Cardiac atrium fibroblast (primary cell): ENCODE measurements around a stretch of chr16.

DNA sequence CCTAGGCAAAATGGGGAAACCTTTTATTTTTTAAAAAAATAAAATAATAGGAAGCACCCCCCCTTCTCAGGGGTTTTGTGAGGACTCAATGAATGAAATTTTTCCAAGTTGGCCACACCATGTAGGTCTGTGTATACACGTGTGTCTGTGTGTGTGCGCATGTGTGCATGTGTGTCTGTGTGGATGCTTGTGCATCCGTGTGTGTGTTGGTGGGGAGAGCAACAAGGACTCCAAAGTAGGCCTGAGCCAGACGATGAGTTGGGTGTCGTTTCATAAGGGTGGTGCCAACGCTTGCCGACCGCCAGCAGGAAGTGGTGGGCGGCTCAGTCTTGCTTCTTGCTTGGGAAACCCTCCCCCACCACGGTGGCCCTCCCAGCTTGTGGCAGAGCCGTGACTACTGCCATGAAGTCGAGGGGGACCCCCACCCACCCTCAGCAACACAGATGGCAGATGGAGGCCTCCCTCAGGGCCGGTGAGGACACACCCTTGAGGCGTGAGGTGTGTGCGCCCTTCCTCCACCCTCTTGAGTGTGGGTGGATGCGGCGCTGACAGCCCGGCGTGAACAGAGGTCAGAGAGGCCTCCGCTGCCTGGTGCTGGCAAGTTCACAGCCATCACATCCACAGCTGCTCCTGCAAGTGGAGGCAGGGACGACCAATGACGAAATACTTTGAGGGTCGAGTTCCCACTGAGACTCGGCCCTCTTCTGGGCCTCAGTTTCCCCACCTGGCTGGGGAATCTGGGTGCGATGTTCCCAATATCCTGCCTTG, 17.6 kb downstream of the SBK1 start:
- RAMPAGE, long total RNA, result no peak

DNA sequence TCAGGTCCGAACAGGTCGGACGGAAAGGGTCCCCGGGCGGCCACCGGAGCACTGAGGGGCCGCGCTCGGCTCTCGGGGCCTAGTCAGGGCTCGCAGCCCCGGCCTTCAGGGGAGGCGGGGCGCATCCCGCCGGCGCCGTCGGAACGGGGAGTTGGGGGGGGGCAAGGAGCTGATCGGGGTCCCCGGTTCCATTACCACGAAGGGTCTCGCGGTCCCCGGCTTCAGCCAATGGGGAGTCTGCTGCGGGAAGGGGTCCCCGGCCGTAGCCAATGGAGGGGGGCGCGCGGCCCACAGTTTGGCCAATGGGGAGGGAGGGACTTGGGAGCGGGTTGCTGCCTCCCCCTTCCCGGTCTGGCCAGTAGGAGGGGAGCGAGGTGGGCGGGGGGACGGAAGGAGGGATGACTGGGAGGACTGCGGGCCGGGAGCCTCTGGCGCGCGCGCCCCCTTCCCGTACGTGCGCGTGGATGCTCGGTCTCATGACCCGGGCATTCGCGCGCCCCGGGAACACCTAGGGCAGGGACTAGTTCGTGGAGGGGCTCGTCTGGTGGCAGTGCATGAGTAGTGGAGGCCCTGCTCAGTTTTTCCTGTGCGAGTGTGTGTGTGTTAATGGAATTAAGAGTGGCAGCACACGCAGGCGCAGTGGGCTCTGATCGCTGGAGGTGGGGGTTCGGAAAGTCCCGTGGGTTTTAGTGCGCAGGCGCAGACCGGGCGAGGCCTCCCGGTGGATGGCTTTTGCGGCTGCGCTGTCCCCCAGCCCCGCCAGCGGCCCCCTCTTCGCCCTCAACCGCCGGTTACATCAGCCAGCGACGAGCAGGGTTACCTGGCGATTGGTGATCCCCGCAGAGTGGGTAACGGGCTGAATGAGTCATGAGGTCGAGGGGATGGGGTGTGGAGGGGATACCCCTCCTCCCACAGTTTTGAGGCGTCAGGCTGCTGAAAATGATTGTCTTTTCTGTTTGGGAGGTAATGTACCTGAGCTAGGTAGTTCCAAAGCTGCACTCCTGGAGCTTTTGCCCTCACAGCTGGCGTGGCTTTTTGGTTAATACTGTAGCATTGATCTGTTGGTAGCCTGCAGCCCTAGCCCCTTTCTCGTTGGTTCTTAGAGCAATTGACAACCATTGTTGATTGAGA, 1.3 kb downstream of the ATXN2L start:
- RAMPAGE, long total RNA, result no peak

DNA sequence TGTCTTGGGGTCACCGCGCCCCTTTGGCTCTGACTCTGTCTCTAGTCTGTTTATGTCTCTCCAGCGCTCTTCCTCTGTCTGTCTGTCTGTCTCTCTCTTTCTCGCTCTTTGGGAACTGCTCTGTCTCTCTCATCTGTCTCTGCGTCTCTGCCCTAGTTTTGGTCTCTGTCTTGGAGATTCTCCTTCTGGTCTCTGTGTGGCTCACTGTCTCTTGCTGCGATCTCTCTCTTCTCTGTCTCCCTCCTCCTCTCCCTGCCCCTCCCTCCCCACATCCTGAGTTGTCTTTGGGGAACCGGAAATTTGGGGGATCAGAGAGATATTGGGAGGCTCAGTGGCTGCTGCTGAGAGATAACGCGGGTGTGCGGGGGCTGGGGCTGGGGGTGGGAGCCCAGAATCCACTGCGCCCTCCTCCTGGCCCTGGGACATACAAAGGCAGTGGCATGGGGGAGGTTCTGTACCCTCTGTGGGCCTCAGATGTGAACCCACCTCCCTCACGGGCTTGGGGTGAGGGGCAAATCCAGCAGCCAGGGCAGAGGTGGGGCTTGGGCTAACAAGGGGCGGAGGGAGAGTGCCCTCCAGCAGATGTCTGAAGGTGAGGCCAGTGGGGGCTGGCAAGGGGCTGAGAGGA, 24.4 kb downstream of the LAT start:
- RAMPAGE, long total RNA, result no peak

GRCh38 chr16:29074645-29075685, 90.1 kb downstream of the LAT start:
- RAMPAGE, long total RNA, result no peak

DNA sequence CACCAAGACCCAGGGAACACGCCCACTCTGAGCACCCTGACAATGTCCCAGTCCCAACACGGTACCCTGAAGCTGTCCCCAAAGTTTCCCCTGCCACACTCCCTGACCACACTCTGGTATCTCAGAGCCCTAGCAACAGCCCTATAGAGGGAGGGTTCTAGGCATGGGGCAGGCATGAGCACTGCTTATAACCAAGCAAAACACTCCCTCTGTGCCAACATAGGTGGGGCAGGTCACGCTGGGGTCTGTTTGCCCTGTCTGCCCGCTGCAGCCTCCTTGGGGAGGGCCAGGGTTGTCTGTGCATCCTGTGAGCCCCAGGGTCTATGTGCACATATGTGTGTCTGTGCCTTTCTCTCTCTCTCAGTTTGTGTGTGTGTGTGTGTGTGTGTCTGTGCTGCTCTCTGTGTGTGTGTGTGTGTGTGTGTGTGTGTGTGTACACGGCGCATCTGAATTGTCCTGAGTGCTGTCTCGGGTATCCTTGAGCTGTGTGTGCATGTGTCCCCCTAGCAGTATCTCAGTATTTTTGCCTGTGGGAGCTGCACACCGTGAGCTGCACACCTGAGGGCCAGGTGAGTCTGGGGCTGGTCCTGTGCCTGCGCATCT, 121.4 kb downstream of the LAT start:
- RAMPAGE, long total RNA, result no peak

DNA sequence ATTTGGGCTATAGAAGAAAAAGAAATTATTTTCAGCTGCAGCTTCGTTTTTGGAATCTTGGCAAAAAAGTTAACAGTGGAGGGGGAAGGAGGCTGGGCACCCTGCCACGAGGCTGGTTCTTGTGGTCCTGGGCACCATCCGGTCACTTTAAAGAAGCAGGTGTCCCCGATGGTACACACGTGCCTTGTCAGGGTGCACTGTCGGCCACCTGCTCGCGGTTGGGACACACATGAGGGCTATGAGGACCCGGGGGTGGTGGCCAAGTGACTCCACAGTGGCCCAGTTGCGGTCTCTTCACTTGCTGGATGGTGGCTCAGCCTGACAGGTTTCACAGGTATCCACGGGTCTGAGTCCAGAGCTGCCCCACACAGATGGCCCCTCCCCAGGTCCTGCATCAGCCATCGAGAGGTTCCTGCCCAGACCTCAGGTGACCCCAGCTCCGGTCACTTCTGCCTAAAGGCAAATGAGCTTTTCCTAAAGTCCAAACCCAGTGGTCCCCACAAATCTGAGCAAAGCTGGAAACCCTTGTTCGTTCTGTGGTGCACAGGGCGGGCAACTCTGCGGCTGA, 143.9 kb downstream of the LAT start:
- RAMPAGE, long total RNA, result no peak

GRCh38 chr16:29139349-29140177, 154.7 kb downstream of the LAT start:
- RAMPAGE, long total RNA, result no peak

DNA sequence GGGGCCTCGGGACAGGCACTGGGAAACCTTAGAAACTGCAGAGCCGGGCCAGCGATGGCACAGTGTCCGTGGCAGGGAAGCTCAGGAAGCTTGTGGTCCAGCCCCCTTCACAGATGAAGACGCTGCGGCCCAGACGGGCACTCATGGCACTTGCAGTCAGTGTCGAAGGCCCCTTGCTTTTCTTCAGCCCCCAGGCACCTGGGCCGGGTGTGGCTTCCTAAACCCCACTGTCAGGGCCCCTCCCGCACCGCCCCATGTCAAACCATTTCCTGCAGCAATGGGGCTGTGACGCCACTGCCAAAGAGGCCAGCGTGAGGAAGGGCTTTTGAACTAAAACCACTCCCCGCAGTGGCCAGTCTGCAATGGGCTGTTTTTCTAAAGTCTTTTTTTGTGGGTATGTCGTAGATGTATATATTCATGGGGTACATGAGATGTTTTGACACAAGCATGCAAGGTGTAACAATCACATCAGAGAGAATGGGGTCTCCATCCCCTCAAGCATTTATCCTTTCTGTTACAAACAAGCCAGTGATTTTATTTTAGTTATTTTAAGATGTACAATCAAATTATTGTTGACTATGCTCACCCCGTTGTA, 164.1 kb downstream of the LAT start:
- RAMPAGE, long total RNA, result no peak

GRCh38 chr16:29157665-29158469, 173.0 kb downstream of the LAT start:
- RAMPAGE, long total RNA, result no peak

DNA sequence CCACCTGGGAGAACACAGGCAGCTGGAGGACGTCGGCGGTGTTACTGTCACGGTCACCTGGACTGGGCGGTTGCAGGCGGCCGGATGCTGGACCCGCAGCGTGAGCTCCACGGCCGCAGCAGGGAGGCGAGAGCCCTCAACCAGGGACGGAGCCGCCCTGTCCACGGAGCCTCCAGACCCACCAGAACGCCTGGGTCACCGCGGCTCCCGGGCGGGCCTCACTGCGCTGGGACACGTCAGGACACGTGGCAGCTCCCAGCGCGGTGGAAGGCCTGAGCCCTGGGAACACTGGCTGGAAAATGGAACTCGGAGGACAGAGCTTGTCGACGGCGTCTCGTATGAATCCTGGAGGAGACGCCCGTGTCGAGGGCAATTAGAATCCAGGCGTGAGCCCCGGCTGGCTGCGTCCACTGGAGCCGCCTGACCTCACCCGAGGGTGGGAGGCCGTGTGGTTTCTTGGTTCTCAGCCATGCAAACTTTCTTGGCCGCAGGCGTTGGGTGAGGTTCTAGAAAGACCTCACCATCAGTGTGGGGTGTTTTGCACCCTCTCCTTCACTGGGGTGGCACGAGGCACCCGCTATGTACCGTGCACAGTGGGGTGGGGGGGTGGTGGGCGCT, 173.9 kb downstream of the LAT start:
- RAMPAGE, long total RNA, result no peak

GRCh38 chr16:29248185-29248997, 158.1 kb downstream of the NPIPB11 start:
- RAMPAGE, long total RNA, result no peak

DNA sequence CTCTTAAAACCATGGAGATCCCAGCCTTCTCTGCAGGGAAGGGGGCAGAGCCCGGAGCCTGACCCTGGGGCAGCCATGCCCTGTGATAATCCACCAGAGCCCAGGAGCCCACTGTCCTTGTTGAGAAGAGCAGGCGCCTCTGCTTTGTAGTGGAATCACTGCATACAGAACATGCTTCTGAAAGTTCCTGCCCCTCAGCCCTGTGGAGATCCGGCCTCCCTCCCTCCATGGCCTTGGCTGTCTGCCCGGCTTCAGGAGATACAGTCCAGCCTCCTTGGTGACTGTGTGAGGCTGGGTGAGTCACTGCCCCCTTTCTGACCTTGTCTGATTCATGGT, 141.3 kb downstream of the NPIPB11 start:
- RAMPAGE, long total RNA, result no peak

- RAMPAGE, long total RNA, result no peak
Measured at GRCh38 chr16:29382878-29383585, 23.5 kb downstream of the NPIPB11 start.

DNA sequence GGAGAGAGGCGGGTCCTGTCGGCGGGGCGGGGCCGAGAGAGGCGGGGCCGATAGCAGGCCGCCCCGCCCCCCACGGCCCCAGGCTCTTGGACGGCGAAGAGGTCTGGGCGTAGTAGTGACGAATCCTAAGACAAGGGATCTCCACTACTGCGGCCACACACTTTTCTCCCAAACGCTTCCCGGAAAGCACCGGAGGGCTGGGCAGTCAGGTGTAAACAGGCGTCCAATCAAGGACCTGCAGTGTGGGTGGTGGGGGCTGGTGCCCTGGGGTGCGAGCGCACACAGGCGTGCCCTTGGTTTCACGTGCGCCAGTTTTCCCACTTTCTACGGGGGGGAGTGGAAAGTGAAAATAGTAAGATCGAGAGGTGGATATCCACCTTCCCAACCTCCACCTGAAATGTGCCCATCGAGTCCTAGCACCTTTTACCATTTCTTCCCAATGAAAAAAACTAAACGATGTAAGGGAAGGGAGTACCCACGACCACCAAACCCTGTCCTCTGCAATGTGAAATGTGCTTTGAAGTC, 67.6 kb upstream of the SPN start:
- RAMPAGE, long total RNA, result no peak

DNA sequence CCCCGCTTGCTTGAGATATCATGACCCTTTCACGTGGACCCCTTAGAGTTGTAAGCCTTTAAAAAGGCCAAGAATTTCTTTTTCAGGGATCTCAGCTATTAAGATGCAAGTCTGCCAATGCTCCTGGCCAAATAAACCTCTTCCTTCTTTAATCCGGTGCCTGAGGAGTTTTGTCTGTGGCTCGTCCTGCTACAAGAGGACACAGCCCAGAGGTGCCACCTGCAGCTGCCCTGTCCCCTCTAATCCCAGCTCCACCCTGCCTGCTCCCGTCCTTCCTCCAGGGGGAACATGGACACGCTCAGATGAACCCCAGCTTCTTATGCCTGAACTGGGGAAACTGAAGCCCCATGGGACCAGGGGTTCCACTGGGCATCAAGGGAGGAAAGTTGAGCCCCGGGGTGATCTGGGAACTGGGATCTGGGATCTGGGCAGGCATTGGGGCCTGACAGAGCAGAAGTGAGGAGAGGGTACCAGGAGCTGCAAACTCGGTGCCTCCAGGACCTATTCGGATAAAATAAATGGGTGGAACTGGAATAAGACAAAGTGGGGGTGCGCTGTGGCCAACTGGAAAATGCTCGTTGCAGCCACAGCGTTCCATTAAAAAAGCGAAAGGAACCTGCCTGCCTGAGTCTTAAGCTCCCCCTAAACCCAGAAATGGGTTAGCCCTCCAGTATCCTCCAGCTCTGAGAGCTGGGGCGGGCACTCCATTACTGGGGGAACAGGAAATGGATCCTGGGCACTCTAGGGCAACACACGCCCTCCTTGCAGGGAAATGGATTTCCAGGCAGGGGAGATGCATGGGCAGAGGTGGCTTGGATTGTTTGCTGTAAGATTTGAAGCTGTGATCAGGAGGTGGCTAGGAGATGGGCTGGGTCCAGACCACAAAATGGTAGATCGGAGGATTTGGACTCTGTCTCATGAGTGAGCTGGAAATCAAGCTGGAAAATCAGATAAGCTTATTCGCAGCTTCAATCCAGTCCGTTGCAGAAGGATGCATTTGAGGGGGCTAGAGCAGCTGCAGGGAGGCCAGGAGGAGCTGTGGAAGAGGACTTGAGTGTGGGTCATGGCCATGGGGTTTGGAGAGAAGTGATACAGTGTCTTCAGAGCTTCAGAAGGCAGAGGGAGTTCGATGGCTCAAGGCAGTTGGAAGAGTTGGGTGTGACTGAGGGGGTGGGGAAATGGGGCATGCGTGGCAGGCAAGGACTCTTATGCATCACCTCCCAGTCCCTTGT, 20.0 kb downstream of the QPRT start:
- RAMPAGE, long total RNA, result no peak

- RAMPAGE, long total RNA, result no peak
Measured at GRCh38 chr16:29721394-29721982, 24.3 kb downstream of the C16orf54 start.

DNA sequence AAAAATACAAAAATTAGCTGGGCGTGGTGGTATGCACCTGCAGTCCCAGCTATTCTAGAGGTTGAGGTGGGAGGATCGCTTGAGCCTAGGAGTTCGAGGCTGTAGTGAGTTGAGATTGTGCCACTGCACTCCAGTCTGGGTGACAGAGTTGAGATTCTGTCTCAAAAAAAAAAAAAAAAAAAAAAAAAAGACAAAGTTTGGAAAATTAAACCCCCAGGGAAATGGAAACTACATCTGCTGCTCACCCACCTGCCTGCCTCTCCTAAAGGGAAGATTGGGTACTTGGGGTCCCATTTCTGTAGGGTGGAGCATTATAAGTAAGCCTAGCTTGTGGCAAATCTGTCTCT, 2.7 kb downstream of the C16orf54 start:
- RAMPAGE, long total RNA, result no peak

DNA sequence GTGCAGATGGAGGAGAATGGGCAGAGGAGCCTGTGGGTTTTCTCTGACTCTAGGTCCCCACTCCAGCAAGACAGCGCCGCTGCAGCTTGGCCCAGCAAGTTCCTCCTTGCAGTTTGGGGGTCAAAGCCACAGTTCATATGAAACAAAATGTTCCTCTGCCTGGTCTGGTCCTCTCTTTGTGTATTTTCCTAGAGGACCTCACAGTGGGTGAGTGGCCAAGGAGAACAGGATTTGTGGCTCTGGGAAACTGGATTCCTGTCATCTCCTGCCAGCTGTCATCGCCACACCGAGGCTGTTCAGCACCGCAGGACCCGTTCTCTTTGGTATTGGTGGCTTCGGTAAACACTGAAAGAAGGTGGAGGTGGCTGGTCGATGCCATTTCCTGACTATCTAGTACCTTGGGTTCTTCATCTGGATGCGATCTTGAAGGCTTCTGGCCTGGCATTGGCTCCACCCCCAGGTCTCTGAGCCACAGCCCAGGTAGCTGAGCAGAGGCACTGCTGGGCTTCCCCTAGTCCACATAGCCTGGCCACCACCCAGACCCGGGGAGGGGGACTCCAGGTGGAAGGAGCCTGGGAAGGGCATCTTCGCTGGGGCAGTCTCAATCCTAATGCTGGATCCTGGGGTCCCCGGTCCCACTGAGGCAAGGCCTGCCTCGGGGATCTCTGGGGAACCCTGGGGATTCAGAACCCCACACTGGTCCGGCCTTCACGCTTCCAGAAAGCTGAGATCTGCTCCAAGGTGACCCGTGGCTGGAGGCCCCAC, 2.0 kb downstream of the C16orf54 start:
- RAMPAGE, long total RNA, result no peak

DNA sequence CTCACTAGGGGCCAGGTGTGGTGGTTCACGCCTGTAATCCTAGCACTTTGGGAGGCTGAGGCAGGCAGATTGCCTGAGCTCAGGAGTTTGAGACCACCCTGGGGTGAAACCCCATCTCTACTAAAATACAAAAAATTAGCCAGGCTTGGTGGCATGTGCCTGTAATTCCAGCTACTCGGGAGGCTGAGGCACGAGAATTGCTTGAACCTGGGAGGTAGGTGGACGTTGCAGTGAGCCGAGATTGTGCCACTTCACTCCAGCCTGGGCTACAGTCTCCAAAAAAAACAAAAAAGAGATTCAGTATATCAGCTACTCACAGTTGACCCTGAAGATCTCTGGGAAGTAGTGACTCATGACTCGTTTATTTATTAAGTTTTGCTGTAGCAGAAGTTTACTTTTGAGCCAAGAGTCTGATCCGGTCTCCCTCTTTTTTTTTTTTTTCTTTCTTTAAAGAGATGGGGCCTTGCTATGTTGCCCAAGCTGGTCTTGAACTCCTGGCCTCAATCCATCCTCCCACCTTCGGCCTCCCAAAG, 4.3 kb downstream of the MVP start:
- RAMPAGE, long total RNA, result no peak

DNA sequence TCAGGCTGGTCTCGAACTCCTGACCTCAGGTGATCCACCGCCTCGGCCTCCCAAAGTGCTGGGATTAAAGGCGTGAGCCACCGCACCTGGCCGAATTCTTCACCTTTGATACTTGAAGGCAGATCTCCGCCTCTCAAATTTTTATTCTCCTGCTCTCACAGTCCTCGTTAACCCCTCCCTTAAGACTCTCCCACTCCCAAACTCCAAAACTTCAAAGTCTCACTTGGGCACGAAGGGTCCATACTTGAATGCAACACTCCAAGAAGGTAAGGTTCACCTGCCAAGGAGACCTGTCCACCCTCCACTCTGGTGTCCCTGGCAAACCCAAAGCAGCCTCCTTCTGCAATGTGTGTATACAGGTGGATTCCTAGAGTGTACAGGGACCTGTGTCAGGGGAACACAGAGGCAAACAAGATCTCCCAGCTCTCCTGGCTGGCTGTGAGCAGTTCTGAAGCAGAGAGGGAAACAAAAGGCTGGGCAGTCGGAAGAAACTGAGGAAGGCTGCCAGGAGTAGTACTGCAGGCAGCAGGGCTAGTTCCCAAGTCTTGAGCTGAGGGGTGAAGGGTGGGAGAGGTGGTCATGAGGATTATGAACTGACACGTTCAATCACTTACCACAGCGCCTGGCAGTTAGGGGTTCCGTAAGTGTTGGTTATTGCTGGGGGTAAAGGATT, 965 bp downstream of the KCTD13 start:
- RAMPAGE, long total RNA, result no peak